ENCODE data around the genes C5AR1 and EHD2.

- PRO-cap = unidirectional peak, plus-strand start at chr19:46659230; unidirectional peak, plus-strand start at chr19:46659311; unidirectional peak, plus-strand start at chr19:46659821
- RAMPAGE, long total RNA, 2 experiments = start-site peak on the plus strand in 1 of 2 experiments, at chr19:46659813-46659895 at its widest, 6 reads per replicate
Observed at GRCh38 chr19:46658965-46660174, 1.6 kb downstream of the DACT3 start.

DNA sequence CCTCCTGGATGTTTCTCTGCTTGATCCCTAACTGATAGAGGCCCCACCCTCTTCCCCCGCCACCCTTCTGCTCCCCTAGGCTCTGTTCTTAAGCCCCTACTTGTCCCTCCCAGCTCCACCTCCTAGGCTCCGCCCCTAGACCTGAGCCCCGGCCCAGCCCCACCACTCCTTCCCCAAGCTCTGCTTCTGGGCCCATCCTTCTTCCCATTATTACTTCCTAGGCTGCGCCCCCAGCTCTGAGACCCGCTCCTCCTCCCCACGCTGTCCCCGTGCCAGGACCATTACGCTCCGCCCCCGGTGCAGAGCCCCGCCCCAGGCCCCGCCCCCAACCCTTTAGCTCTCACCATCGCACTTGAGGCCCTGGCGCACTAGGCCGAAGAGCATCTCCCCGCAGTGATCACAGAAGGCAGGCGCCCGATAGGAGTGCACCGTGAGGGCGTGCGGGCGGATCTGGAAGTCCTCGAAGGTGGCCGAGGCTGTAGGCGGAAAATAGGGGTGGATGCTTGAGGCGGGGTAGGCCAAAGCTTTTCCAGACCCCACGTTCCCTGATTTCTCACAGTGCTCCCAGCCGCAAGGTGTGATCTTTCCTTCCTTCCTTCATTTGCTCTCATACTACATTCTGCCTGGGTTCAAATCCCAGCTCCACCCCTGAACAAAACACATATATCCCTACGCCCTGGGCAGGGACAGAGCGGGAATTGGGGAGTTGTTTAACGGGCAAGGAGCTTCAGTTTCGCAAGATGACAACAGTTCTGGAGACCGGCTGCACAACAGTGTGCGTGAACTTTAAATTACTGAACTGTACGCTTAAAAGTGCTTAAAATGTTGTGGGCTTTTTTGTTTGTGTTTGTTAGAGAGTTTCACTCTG is 6.1 kb downstream of the PRKD2 start:
- PRO-cap = no peak
- RAMPAGE, long total RNA, 2 experiments = no peak in any of the 2 experiments

GRCh38 chr19:46731575-46732168 is 14.2 kb upstream of the FKRP start:
- PRO-cap = no peak
- RAMPAGE, long total RNA, 2 experiments = no peak in any of the 2 experiments

GRCh38 chr19:46759669-46760435 is 13.6 kb upstream of the STRN4 start:
- PRO-cap = no peak
- RAMPAGE, long total RNA, 2 experiments = no peak in any of the 2 experiments

- PRO-cap = no peak
- RAMPAGE, long total RNA, 2 experiments = no peak in any of the 2 experiments
Observed at GRCh38 chr19:46764603-46765296, 18.5 kb upstream of the STRN4 start.

- PRO-cap = no peak
- RAMPAGE, long total RNA, 2 experiments = no peak in any of the 2 experiments
Observed at GRCh38 chr19:46768640-46769185, 19.7 kb downstream of the SLC1A5 start.

GRCh38 chr19:46791919-46792514 is 3.6 kb upstream of the SLC1A5 start:
- PRO-cap = no peak
- RAMPAGE, long total RNA, 2 experiments = no peak in any of the 2 experiments

- PRO-cap = bidirectional peak, plus-strand start at chr19:46968011, minus-strand start at chr19:46967916
- RAMPAGE, long total RNA, 2 experiments = no peak in any of the 2 experiments
Observed at GRCh38 chr19:46967759-46968394, 51.8 kb upstream of the NPAS1 start.

DNA sequence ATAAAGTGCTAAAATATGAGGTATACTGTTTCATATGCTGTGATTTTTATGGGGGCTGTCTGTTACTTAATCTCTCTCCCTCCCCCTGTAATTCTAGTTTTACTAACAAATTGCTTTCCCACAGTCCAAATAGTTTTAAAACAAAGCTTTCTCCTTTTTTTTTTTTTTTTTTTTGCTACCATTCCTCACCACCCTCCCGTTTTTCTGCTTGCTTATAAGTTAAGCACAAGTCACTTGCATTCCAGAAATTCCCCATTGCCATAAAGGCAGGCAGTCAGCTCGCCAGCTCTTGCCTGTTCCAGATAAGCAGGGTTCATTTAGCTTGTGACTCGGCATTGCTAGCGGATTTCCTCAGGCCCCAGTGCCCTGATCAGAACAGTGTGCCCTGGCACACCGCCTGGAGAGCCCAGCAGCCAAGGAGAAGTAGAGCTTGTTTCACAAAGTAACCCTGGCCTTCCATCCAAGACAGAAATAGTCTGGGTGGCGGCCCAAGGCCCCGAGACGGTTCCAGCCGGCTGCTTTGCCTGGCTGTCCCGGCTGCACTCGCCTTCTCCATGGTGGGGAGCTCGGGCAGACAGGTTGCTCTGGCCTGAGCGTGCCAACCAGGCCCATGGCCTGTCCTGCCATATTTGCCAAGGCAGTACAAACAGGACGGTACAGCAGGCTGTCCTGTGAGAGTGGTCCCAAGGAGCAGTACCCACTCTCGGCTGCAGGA is 43.4 kb upstream of the NPAS1 start:
- PRO-cap = bidirectional peak, plus-strand start at position 345 of the sequence, minus-strand start at position 304 of the sequence
- RAMPAGE, long total RNA, 2 experiments = no peak in any of the 2 experiments

- PRO-cap = unidirectional peak, minus-strand start at chr19:47157904
- RAMPAGE, long total RNA, 2 experiments = no peak in any of the 2 experiments
Observed at GRCh38 chr19:47157027-47157940, 26.6 kb downstream of the SAE1 start.

- PRO-cap = no peak
- RAMPAGE, long total RNA, 2 experiments = no peak in any of the 2 experiments
Observed at GRCh38 chr19:47176408-47177405, 46.1 kb downstream of the SAE1 start.

GRCh38 chr19:47186203-47187415 is 44.4 kb downstream of the BBC3 start:
- PRO-cap = no peak
- RAMPAGE, long total RNA, 2 experiments = no peak in any of the 2 experiments

GRCh38 chr19:47277530-47278208 is 3.0 kb downstream of the INAFM1 start:
- PRO-cap = bidirectional peak, plus-strand start at chr19:47277809, minus-strand start at chr19:47277685
- RAMPAGE, long total RNA, 2 experiments = no peak in any of the 2 experiments

- PRO-cap = bidirectional peak, plus-strand start at chr19:47309861, minus-strand start at chr19:47309698
- RAMPAGE, long total RNA, 2 experiments = no peak in any of the 2 experiments
Observed at GRCh38 chr19:47309542-47310490, at the start of gene C5AR1. Gene C5AR1, plus strand, starts transcription at chr19:47309861.

- PRO-cap = no peak
- RAMPAGE, long total RNA, 2 experiments = no peak in any of the 2 experiments
Observed at GRCh38 chr19:47506817-47507338, 8.0 kb downstream of the NAPA start.

GRCh38 chr19:47509313-47509896 is 5.5 kb downstream of the NAPA start:
- PRO-cap = no peak
- RAMPAGE, long total RNA, 2 experiments = no peak in any of the 2 experiments

DNA sequence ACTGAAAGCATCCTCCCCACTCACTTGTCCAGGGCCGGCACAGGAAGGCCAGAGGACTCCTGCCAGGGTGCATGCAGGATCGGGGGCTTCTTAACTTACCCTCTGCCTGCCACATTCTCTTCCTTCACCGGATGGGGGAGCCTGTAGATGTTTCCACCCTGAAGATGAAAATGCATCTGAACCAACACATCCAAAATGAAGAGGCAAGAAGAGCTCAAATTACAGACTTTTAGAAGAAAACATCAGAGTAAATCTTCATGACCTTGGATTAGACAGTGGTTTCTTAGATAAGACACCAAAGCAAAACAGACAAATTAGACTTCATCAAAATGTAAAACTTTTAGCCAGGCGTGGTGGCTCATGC is 25.9 kb upstream of the NAPA start:
- PRO-cap = no peak
- RAMPAGE, long total RNA, 2 experiments = no peak in any of the 2 experiments

DNA sequence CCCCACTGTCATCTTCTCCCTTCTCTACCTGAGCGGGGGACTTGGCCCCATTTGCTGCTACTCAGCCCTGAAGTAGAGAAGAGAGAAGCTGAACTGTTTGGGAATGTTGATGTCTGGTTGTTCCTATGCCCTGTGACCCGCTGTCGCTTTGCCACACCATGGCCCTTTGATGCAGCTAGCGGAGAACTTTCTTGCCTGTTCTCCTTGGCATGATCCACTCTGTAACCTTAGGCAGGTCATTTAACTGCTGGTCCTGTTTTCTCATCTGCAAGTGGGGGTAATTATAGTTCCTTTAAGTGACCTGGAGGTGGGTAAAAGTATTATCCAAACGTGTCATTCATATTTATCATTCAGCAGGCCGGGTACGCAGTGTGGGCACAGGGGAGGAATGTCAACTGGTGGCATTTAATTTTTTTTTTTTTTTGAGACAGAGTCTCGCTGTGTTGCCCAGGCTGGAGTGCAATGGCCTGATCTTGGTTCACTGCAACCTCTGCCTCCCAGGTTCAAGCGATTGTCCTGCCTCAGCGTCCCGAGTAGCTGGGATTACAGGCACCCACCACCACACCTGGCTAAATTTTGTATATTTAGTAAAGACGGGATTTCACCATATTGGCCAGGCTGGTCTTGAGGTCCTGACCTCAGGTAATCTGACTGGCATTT is 2.7 kb downstream of the BICRA start:
- PRO-cap = no peak
- RAMPAGE, long total RNA, 2 experiments = no peak in any of the 2 experiments

DNA sequence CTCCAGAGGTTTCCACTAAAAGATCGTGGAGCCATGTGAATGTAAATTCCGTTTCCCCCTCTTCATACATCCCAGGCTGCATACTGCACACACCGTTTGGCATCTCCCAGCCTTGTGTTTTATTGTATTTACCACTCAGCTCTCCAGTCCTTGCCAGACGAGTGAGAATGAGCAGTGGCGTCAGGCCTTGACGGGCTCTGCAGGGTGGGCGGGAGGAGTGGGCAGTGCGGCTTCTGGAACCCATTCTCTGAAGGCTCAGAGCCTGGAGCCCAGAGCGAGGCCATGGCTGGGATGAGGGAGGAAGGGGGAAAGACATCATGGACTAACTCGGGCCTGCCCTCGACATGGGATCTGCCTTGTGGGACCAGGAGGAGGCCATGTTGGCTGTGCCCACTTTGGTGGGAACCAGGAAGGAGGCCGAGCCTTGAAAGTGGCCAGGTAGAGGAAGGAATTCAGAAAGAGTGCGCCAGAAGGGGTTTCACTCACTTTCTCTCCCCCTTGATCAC is 25.1 kb downstream of the BICRA start:
- PRO-cap = no peak
- RAMPAGE, long total RNA, 2 experiments = no peak in any of the 2 experiments

DNA sequence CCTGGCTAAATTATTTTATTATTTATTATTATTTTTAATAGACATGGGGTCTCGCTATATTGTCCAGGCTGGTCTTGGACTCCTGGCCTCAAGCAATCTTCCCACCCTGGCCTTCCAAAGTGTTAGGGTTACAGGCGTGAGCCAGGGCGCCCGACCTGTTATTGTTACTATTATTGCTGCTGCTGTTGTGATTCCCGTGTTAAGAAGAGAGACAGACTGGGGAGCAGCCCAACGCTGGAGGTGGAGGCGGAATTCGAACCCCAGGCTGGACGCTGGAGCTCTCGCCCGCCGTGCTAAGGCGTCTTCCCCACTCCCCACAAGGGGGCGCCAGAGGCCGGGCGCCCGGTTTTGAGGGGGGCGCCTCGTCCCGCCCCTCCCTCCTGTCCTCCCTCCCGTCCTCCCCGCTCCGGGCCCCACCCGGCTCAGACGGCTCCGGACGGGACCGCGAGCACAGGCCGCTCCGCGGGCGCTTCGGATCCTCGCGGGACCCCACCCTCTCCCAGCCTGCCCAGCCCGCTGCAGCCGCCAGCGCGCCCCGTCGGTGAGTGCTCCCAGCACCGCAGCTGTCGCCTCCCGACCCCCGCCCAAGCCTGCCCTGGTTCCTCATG is at the start of gene EHD2:
TSS of gene EHD2 (plus strand) at position 425 of the 608 bp plus-strand sequence.
- PRO-cap = unidirectional peak, plus-strand start at position 425 of the sequence
- RAMPAGE, long total RNA, 2 experiments = start-site peak on the plus strand in 2 of 2 experiments, centred at positions 422 to 426 of the sequence, 273 to 522 reads per replicate